H4 (cell line): Measurements from ENCODE around the genes AGPAT1 and PBX2.

DNA sequence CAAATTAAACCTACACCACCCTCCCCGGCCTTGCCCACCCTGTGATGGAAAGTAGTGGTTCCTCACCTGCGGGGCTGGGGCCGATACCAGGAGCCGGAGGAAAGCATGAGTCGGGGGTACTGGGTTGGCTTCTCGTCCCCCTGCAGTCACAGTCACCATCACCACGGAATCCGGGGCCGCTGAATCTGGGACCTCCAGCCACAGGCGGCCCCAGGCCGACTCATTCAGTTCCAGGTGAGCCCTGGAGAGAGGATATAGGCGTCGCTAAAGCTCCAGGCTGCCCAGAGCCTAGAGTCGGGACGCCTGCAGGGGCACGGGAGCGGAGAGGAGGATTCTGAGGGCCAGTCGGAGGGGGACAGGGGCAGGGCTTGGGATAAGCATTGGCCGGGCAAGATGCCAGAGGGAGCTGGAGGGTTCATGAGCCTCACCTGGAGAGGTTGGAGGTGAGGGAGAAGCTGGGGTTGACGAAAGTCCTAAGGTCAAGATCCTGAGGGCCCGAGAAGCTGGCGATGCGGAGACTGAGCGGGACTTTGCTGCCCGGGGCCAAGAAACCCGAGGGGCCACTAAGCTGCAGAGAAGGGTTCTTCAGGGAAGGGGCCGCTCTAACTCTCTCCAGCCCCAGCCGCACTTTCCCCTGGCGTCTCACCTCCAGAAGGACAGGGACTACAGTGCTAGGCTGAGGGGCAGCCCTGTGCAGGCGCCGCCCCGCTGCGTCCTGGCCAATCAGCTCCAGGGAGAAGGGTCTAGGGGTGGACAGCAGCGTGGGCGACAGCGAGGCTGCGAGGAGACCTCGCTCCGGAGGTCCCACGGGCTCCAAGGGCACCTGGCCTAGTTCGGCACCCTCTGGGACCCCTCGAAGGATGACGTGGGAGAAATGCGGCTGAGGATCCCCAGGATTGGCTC is 3.6 kb downstream of the SAPCD1 start:
- RAMPAGE, long total RNA = no peak

DNA sequence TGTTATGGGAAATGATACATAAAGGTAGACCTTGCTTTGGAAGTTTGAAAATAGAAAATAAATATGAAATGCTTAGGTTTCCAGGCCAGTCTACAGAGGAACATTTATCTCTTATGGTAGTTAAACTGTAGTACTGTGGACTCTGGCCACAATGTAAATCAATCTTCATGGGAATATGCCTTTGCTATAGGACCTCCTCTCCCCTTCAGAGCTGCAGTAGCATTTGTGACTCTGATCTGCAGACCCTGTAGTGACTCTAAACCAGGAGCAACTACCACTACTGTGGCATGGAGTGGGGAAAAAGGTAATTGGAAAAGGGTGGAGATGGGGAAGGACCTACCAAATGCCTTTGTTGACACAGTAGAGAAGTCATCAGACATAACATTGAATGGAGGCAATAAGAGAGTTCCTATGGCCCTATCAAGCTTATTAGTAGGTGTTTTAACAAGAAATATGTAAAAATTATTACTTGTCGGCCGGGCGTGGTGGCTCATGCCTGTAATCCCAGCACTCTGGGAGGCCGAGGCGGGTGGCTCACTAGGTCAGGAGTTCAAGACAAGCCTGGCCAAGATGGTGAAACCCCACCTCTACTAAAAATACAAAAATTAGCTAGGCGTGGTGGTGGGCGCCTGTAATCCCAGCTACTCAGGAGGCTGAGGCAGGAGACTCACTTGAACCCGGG is 4.7 kb downstream of the HSPA1A start:
- RAMPAGE, long total RNA = no peak

DNA sequence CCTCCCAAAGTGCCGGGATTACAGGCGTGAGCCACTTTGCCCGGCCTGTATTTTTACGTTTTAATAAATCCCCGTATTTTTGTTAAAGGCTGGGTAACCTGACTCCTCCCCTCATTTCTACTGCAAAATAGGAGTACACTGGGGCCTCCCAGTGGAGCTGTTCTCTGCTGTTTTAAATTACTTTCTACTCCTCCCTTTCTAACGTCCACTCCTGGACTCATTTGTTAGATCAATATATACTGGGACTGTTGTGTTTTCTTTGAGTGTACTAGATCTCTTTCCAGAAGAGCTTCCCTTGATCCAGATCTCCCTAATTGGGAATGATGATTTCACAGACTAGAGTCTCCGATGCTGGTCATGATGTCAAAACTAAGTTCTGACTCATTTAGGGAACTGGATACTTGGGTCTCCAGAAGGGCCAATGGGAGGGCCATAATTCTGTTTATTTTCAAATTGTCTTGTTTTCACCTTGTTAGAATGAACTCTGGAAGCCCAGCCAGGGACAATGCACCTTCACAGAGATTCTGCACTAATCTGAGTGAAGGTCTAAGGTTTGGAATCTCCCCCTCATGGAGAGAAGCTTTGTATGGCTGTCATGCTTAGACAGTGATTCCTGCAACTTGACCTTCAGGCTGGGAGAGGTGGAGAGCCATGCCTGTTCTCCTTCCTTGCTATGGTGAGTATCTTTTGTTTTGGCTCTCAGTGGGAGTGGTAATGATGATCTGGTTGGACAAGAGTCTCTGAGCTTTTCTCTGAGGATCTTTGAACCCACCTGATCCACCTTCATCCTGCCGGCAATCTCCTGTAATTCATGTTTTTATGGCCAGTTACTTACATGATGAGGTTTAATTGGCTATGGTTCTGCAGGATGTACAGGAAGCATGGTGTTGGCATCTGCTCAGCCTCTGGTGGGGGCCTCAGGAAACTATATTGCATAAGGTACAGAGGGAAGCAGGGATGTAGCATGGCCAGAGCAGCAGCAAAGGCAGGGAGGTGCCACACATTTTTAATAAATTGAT is 9.5 kb downstream of the HSPA1B start:
- RAMPAGE, long total RNA = no peak

DNA sequence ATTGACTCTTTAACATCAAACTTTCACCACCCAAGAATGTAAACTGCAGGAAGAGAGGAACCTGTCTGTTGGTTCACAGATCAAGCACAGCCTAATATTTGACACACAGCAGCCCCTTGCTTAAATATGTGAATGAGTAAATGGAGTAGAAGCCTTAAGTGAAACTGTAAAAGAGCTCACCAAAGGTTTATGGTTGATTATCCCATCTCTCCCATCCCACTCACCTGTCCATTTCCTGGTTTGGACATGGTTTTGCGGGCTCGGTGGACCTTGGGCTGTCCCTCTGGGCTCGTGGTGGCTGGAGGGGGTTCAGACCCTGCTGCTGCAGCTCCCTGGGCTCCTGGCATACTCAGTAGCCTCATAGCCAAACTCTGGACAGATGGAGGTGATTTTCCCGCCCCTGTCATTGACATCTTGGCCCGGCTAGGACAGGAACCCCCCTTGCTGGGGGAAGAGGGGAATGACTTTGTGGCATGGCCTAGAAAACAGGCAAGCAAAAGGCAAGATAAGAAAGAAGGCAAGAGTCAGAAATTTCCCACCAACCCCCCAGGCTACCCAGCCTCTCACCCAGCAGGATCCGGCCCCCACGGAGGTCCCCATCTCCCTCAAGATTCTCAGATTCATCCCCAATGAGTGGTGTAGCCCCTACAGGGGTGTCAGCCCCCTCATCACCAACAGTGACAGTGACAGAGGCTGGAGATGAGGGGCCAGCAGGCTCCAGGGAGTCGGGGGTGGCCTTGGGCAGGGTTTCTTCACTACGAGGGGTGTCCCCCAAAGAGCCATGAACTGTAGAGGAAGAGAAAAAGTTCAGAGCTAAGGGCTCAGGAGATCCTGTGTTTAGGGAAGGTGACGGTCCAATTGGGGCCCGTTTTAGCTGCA is 1.2 kb downstream of the EHMT2 start:
- RAMPAGE, long total RNA = no peak

DNA sequence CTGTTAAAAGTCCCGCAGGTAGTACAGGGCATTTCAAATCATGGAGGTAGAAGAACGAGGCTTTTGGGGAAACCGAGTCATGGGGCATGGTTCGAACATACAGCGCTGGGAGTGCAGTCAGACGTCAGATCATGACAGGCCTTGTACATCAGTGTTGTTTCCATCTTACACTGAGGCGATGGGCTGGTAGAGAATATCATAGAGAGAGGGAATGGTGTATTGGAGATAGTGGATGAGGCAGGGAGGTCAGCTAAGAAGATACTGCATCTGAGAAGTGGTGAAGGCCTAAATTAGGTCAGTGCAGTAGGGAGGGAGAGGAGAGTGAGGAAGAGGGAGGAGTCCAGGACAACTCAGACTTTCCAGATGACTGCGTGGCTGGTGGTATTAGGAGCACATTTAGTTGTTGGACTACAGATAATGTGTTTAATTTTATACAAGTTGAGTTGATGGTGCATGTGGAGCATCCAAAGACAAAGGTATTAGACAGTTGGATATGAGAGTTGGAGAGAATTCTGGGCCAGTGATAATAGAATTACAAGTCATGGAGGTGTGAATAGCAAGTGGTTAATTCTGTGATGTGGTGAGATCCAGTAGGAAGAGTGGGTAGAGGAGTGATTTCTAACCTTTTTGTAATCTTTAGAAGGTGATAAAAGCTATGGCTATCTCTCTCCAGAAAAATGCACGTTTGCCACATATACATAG is 890 bp downstream of the STK19 start:
- RAMPAGE, long total RNA = no peak

- RAMPAGE, long total RNA = no peak
Measured at GRCh38 chr6:32086444-32087033, 22.6 kb downstream of the TNXB start.

DNA sequence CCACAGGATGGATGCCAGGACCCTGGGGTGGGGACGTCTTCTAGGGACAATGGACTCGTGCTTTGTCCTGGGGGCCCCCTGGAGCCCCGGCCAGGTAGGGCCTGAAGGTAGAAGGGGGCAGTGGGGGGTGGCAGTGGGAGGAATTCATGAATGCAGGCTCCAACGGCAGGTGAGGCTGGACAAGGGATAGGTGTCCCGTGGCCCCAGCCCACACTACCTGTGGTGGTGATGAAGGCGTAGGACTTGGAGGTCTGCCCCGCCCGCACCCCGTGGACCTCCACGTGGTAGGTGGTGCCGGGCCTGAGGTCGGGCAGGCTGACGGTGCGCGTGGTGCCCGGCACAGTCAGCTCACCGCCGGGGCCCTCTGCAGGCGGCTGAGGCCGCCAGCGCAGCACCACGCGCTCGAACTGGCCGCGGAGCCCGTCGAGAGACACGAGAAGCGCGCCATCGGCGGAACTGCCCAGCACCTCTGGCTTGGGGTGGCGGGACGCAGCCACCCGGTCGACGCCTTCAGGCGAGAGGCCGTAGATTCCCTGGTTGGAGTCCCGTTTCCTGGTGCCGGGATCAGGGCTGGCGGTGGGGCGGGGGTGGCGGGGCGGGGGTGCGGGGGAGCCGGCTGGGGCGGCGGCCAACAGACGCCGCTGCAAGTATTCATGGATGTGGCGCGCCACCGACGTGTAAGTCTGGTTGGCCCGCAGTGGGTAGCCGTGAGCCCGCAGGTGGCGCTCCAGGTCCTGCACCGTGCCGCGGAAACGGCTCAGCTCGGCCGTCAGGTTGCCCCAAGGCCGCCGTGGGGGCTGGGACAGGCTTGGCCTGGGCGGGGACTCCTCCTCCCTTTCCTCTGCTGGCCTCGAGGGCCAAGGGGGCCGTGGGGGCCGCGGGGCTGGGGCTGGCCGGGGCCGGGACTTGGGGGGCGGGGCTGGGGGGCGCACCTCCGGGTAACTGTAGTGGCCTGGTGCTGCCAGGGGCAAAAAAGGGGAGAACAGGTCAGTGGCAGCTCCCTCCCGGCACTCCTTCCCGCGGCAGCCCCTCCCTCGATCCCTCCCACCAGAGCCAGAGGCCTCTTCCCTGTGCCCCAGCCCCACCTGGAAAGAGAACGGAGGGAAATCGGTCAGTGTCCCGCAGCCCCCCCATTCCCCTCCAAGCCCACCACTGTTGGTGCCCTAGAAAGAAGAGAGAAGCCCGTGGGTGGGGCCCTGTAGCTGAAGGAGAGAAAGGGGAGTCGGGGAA is 21.7 kb downstream of the TNXB start:
- RAMPAGE, long total RNA = no peak

GRCh38 chr6:32088368-32089562 is 20.4 kb downstream of the TNXB start:
- RAMPAGE, long total RNA = no peak

- RAMPAGE, long total RNA = no peak
Measured at GRCh38 chr6:32104588-32105006, 4.5 kb downstream of the TNXB start.

GRCh38 chr6:32110554-32111085 is 1.5 kb upstream of the TNXB start:
- RAMPAGE, long total RNA = no peak

DNA sequence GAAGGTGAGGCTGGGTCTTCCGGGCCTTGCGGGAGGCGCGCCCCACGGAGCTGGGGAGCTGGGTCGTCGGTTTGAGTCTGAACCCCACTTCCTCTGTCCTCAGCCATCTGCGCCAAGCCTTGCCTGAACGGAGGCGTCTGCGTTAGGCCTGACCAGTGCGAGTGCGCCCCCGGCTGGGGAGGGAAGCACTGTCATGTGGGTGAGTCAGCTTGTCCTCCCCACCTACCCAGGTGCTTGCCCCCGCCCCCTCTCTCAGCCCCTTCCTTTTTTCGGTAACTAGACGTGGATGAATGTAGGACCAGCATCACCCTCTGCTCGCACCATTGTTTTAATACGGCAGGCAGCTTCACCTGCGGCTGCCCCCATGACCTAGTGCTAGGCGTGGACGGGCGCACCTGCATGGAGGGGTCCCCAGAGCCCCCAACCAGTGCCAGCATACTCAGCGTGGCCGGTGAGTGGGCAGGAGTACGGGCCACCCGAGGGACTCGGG is 2.5 kb downstream of the EGFL8 start:
- RAMPAGE, long total RNA = no peak

DNA sequence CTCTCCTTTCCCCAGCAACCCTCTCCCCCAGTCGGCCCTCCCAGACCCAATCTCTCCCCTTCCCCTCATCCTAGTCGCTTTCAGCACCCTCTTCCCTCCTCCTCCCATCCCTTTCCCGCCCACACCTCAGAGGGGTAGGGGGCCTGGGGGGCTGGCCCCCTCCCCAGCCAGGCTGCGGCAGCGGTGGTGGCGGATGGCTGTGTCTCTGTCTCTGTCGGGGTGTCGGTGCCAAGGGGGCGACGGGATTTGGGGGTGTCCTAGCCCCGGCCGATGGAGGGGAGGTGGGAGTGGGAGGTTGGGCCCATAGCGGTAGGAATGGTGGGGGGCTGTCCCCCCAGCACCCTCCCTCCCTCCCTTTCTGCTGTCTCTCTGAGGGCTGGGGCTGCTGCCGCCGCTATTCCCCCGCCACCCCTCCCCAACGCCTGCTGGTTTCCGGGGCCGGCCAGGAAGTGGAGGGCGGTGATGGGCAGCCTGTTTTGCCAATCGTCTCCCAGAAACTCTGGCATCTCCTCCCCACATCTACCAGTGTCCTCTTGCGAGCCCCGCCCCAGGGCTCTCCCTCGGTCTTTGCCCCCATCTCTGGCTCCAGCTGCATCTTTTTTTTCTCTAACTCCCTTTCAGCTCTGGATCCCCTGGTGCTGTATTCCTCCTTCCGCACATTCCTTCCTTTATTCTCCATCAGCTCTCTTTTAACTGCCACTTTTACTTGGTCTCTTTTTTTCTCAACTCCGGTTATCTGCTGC is at the start of gene AGPAT1:
Gene AGPAT1, minus strand, starts transcription at position 396 of the 743 bp plus-strand sequence.
- RAMPAGE, long total RNA = start-site peak on the minus strand centred at position 383 of the sequence, 27 bp wide, 37 reads

- RAMPAGE, long total RNA = no peak
Measured at GRCh38 chr6:32183307-32183886, 656 bp downstream of the AGER start.

DNA sequence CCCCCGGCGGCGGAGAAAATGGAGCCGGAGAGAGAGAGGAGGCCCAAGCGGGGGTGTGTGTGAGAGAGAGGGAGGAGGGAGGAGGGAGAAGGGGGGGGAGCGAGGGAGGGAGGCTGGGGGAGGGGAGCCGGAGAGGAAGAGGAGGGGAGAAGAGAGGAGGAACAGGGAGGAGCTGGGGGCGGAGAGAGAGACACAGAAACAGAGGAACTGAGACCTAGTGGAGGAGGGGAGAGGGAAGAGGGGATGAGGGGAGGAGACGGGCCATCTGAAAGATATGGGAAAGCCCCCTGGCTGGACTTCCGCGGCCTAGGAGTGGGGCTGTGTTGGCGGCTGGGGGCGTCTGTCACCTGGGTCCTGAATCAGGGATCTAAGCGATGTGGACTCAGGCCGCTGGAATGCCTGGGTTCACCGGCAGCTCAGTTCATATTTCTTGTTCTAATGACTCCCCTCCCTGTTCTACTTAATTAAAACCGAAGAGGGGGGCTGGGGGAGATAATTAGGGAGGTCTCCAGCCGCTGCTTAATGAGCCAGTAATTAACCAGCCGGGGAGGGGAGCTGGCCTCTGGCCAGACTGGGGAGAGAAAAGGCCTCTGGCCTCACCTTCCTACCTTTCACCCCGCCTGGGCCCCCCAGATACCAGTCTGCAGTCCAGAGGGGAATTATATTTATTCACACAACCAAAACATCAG is at the start of gene PBX2:
Gene PBX2, minus strand, starts transcription at position 84 of the 689 bp plus-strand sequence.
- RAMPAGE, long total RNA = start-site peak on the minus strand centred at position 59 of the sequence, 8 bp wide, 6 reads

GRCh38 chr6:32190808-32191210 is 807 bp upstream of the PBX2 start:
- RAMPAGE, long total RNA = no peak

DNA sequence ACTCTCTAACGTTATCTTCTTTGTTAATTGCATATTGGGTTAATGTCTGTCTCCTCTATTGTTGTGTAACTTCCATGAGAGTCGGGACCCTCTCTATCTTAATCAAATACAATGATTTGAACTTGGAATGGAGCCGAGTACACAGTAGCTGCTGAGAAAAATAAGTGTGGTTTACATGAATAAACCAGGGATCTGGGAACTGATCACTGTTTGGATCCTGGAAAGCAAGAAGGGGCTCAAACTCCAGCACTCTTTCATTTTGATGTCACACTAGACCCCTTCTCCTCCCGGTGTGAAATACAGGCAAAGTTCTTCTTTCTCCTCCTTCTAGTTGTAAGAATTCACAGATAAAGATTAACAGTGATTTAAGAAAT is 31.8 kb downstream of the HLA-DRA start:
- RAMPAGE, long total RNA = no peak

- RAMPAGE, long total RNA = no peak
Measured at GRCh38 chr6:32519371-32519707, 10.7 kb downstream of the HLA-DRB5 start.

DNA sequence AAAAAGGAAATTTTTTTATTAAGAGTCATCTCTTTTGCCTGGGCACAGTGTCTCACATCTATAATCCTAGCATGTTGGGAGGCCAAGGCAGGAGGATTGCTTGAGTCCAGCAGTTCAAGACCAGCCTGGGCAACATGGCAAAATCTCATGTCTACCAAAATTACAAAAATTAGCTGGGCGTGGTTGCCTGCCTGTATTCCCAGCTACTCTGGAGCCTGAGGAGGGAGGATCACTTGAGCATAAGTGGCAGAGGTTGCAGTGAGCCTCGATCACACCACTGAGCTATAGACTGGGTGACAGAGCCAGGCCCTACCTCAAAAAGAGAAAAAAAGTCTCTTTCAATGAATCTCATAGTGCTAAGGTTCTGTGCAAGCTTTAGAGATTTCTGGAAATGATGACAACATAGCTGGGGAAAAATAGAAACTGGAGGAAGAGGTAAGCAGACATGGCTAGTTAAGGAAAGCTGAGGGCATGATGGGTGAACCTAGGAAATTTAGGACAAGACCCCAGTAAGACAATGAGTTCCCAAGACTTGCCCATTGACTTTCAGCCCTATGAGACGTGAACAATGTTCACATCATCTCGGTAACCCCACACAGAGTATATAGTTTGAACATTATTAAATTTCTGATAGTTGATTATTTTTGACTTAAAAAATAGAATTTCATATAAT is 1.4 kb downstream of the HLA-DRB1 start:
- RAMPAGE, long total RNA = no peak

- RAMPAGE, long total RNA = no peak
Measured at GRCh38 chr6:32830130-32830802, 8.3 kb downstream of the TAP2 start.

DNA sequence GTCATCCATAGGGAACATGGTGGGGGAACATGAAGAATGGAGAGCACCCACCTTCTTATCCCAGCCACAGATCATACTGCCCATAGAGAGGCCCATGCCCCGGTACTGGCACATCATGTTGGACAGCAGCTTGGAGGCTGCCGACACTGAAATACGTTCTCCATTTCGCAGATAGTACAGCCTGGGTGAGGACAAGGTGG is 1.9 kb downstream of the PSMB8 start:
- RAMPAGE, long total RNA = no peak